Skeletal muscle satellite cell (primary cell): ENCODE measurements around a stretch of chr10.

- CAGE, long polyA plus RNA = no peak
Measured at GRCh38 chr10:59801297-59801932, 48.2 kb upstream of the MRLN start.

- CAGE, long polyA plus RNA = no peak
Measured at GRCh38 chr10:59903814-59904399, 2.4 kb downstream of the CCDC6 start.

DNA sequence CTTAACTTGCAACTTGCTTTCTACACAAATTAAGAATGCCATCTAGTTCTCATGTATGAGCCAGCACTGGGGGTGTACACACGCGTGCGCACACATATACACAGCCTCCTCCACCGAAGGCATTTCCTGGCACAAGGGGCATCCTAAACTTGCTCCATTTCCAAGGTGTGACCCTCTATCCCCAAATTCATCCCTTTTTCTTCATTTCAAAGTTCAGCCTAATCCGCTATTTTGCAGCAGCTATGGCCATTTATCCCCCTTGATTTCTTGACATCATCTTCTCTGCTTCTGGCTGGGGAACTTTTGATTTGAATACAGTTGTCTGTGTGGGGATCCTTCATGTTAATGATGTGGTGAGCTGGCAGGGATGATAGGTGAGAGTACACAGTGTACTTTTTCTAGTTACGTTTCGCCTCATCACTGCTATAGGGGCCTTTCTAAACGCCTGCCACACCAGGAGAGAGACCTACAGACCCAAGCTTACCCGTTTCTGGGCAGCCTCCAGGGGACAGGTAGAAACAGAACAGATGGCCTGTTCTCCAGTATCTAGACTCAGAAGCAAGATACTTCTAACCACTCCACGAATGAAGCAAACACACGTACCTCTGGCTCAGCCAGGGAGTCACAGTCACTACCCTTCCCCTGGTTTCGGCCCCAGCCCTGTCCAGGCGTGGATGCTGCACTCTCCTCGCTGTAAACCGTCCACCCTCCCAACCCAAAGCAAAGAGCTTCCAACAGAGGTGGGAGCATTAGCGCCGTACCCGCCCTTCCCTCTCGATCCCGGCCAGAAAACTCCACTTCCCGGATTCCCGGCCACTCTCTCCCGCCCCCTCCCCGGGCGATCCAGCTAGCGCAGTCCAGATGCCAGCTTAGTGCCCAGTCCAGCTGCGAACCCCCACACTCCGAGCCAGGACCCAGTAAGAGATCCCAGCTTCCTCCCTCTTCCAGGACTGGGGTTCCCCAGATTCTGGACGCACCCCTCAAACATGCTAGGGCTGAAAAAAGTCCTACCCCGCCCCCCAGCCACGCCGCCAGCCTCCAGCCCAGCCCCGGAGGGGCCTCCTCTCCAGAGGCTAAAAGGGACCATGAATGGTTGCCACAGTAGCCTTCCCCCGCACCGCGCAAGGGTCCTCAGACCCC lies 1.2 kb downstream of the CCDC6 start:
- CAGE, long polyA plus RNA = no peak

DNA sequence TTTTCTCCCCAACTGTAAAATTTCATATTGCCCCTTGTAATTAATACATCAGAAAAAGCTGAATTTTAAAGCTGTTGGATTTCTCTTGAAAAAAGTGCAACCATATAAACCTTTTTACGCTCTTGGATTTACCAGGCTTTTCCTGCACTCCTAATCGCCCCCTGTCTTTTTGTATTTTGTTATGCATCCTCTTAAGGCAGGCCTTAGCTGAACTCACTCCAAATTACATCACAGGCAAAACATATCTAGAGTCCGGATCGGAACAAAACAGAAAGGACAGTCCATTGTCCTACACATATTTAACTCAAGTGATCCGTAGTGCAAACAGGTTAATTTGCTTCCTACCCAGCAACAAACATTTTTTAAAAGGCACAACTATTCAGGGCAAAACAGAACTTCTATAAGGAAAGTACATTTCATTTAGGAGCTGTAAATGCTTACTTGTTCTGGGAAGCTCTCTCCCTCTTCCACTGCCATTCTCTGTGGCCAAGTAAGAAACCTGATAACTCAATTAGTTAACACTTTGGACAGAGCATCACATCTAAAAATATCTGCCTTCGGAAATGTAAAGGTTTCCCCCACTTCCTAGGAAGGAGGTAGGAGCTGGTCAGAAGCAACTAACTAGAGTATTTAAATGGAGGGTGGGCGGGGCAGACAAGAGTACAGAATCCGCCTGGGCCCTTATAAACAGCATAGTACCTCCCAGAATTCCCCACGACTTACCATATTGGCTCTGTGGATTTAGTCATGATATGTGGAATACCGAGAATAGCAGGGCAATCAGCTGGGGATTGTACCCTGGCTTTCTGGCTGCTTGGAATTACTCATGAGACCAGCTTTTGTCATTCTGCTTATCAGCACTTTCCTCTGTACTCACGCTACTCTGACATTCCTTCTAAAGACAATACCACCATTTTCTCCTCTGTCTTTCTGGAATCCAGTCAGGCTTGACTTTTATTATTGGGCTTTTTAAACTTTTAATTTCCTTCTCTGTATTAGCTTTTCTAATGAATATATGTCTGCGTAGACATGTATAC lies 89.5 kb downstream of the ANK3 start:
- CAGE, long polyA plus RNA = no peak

GRCh38 chr10:60357757-60358948 lies 31.5 kb downstream of the ANK3 start:
- CAGE, long polyA plus RNA = no peak

DNA sequence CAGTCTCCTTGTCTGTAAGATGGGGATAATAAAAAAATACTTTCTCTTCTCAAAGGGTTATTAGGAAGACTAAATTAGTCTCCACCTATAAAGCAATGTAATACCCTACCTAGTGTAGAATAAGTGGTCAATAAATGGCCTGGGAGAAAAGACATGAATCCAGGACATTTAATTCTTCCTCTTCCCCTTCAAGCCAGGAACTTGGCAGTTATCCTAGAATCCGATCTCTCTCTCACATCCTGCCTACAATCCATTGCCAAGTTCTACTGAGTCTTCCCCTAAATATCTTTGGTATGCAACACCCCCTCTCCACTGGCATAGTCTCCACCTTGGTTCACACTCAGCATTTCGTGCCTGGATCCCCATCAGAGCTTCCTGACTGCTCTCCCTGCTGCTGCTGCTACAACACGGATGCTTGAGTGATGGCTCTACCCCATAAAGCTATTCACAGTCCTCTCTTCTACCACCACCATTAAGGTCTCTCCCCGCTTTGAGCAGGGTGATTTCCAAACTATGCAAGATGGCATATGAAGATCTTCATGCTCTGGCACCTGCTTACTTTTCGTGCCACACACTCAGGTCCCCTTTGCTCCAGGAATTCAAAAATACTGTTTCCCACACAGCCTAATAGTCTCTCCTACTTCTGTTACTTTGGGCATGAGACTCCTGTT lies 4.9 kb downstream of the ANK3 start:
- CAGE, long polyA plus RNA = no peak

DNA sequence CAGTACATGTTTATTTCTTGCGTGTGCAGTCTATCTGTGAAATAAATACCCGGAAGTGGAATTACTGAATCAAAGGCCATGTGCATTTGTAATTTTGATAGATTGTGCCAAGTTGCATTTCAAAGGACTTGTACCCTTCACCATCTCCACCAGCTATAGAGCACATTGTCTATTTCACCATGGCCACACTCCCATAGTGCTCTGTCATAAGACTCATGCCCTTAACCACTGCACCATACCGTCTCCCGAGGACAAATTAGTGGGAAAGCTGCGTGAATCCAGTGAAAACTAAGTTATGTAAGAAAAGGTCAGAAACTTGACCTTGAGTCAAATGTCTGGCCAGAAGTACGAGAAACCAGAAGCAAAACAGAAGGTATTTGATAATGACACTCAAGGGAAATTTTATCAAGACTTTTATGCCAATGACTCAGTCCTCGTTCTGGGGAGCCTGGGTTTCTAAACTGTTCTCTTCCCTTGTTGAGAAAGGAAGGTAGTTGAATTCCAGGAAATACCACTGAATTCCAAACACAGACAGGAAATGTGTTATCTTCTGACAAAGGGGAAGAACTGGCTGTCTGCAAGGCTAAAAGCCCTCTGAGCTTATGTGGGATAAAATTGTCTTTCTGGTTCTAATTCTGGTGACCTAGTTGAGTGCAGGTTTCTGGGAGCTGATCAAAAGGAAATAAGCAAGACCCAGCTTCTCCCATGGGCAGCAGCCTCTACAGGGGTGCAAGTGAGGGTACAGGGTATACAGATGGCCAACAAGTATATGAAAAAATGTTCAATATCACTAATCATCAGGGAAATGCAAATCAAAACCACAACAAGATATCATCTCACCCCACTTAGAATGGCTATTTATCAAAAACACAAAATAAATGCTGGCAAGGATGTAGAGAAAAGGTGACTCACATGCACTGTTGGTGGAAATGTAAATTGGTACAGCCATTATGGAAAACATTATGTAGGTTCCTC lies 49.7 kb downstream of the CDK1 start:
- CAGE, long polyA plus RNA = no peak

- CAGE, long polyA plus RNA = no peak
Measured at GRCh38 chr10:60914518-60915091, 29.4 kb downstream of the RHOBTB1 start.

DNA sequence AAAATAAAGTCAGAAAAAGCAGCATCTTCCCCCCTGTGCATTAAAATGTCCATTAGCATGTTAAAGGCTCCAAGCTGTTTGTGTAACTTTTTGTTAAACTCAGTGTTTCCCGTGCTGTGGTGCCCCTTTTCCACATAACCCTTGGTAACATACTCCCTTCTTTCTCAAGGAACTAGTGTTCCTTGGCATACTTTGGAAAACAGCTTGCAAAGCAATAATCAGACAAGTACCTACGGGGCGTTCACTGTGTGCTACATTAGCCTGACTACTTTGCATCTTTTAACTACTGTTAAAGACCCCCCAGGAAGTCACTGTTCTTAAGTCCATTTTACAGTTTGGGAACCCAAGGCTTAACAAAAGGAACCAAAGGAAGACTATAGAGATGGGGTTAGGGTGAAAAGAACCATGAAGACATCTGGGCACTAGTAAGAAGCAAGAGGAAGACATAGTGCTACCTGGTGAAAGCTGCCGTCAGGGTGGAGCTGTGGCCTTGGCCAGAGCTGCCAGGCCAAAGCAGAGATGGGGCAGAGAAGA lies 85.2 kb downstream of the ARID5B start:
- CAGE, long polyA plus RNA = no peak

GRCh38 chr10:62054461-62055447 lies 153.3 kb downstream of the ARID5B start:
- CAGE, long polyA plus RNA = no peak

GRCh38 chr10:62094863-62096082 lies 173.4 kb downstream of the RTKN2 start:
- CAGE, long polyA plus RNA = no peak

DNA sequence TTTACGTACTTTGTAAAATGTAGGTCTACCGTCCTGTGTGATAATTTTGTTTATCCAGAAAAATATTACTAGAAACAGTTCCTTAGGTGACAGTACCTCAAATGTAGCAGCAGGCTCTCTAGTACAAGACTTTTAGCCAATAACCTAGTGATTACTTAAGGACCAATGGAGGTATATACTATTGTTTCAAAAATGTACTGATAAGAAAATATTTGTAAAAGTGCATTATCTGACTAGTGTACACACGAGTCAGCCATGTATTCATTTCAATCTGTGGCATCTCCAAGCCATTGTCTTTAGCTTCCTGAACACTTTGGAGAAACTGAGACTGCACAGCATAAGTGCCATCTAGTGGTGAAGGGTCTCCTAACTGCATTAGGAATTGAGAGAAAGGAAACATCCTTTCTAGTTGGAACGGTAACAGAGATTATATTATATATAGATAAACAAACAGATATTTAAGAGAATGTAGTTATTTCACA lies 23.7 kb downstream of the RTKN2 start:
- CAGE, long polyA plus RNA = no peak

GRCh38 chr10:62258945-62259279 lies 9.7 kb downstream of the RTKN2 start:
- CAGE, long polyA plus RNA = no peak

DNA sequence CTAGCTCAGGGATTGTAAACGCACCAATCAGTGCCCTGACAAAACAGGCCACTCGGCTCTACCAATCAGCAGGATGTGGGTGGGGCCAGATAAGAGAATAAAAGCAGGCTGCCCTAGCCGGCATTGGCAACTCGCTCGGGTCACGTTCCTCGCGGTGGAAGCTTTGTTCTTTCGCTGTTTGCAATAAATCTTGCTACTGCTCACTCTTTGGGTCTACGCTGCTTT lies 12.5 kb upstream of the RTKN2 start:
- CAGE, long polyA plus RNA = no peak

DNA sequence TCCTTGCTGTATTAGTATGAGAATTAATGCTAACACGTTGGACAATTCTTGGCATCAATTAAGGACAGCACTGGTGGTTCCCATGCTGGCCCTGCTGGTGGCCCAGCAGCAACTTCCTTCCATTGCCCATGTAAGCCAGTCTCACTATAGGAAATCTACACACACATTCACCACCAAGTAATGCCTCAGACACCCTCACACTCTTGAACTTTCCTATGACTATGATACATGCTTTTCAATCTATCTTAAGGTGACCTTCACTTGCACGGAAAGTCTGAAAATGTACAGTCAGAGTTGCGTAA lies 123.4 kb upstream of the ADO start:
- CAGE, long polyA plus RNA = no peak

- CAGE, long polyA plus RNA = no peak
Measured at GRCh38 chr10:62763209-62763550, 41.3 kb upstream of the ADO start.

DNA sequence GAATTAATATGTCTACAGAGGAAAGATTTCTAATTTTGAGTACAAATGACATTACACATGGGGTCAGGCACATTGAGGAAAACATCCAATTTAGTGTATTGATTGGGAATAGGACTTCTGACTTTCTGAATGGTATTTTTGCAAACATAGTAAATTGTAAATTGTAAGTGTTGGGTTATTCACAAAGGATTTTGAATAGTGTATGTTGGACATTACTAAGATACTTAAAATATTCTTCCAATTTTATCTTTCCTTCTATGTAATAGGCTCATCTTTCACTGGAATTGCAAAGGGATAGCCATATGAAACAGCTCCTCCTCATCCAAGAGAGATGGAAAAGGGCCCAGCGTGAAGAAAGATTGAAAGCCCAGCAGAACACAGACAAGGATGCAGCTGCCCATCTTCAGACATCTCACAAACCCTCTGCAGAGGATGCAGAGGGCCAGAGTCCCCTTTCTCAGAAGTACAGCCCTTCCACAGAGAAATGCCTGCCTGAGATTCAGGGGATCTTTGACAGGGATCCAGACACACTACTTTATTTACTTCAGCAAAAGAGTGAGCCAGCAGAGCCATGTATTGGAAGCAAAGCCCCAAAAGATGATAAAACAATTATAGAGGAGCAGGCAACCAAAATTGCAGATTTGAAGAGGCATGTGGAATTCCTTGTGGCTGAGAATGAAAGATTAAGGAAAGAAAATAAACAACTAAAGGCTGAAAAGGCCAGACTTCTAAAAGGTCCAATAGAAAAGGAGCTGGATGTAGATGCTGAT lies 20.3 kb downstream of the NRBF2 start:
- CAGE, long polyA plus RNA = no peak

- CAGE, long polyA plus RNA = no peak
Measured at GRCh38 chr10:63207936-63208610, 74.9 kb downstream of the NRBF2 start.

DNA sequence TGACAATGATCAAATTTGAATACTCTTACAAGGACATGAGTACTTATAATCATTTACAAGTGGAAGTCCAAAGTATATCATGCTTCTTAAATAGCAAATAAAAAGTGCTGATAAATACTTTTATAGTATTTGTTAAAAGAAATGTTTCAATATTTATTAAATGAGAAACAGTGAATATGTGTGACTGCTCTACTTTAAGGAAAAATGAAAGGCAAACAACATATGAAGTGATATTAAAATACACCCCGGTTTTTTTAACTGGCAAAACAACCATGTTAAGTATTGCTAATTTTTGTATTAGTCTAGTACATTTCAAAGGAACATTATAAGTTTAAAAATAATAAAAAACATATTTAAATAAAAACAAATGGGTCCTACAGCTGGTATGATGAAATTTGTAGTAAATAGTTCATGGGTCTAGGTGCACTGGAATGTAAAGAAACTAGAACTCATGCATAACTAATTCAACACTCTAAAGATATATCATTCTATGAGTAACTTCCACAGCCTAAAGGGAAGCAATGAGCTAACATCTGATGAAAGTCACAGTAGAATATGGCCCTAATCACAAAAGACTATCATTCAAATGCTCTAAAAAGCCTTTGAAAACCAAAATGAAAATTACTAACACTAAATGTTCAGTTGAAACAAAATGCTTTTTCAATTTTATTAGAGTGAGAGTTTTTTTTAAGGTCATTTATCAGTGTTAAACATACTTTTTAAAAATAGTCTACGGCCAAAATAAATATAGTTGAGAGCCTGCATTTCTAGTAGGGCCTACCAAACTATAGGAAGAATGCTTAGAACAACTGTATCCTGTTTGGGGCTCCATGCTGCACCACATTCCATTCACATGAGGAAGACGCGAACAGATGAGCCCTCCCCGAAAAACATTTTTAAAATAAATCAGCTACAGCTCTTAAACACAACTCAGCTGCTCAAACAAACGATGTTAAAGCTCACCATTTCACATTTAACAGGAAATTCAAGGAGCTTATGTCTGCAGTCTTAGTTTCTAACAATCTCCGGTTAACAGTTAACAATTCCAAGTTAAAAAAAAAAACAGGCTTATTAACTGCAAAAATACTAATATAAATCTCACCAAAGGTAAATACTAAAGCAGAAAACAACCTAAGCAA lies 134.3 kb downstream of the NRBF2 start:
- CAGE, long polyA plus RNA = no peak

DNA sequence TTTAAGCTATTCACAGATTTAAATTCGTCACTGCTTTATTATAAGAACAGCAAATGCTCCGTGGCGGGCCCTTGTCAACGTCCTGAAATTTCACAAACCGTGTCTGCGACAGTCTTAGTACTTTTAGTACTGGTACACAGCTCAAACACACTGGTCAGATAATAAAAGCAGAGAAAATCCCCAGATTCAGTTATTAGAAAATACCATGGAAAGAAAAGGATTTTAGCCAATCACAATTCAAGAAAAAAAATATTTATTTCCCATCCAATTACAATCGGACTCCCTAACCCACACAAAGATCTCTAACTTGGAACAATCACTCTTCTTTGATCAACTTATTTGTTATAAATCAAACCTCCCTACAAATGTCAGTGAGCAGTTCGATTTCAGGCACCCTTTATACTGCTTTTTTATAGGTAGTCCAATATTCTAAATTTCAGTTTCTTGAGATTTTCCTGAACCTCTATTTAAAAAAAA lies 802 bp upstream of the JMJD1C start:
- CAGE, long polyA plus RNA = no peak